Measurements from ENCODE around the genes CLK1, NIF3L1 and ORC2.

- PRO-cap: no peak
Measured at GRCh38 chr2:200306752-200306971, 169 bp downstream of the SPATS2L start.

DNA sequence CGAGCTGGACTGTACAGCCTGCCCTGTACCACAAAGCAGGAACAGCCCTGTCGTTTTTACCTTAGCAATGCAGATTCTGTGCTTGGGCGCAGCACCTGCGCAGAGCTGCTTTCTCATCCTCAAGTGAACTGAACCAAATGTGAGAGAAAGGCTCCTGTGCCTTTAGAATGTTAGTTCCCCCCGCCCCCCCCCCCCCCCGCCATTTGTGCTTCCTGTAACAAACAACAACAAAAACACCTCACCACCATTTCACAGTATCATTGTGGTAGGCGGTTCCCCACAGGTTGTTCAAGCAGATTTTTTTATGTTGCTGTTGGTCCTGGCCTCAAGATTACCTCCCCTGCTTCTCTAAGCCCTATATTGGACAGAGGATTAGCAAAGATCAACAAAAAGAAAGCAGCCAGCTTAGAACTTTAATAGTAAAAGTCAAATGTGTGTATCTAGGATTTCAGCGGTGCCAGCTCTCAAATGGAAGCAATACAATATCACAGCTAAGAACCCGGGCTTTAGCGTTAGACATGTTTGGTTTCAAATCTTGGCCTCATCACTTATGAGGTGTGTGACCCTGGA lies 84.8 kb downstream of the KCTD18 start:
- PRO-cap: no peak

GRCh38 chr2:200452873-200453337 lies 57.0 kb downstream of the KCTD18 start:
- PRO-cap: no peak

DNA sequence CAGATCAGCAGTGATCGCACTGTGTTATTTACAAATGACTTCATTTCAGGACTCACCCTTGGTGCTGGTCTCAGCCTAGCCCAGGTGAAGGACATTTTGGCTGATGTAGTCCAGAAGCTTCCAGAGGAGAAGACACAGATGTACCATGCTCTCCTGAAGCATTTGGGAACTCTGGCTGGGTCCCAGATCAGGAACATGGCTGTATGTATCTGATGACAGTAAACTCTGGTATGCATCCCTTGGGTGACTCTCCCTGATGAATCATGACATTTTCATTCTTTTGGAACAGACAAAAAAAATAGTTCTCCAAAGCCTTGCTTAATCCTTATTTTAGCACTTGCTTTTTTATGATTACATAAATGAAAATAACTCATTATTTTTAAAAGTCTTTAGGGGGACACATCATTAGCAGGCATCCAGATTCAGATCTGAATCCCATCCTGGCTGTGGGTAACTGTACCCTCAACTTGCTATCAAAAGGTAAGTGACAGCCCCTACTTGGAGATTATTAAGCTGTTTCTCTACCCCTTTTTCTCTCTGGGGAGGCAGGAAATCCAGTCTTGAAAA lies 23.2 kb downstream of the AOX1 start:
- PRO-cap: no peak

- PRO-cap: no peak
Measured at GRCh38 chr2:200620933-200621401, 35.2 kb downstream of the AOX1 start.

DNA sequence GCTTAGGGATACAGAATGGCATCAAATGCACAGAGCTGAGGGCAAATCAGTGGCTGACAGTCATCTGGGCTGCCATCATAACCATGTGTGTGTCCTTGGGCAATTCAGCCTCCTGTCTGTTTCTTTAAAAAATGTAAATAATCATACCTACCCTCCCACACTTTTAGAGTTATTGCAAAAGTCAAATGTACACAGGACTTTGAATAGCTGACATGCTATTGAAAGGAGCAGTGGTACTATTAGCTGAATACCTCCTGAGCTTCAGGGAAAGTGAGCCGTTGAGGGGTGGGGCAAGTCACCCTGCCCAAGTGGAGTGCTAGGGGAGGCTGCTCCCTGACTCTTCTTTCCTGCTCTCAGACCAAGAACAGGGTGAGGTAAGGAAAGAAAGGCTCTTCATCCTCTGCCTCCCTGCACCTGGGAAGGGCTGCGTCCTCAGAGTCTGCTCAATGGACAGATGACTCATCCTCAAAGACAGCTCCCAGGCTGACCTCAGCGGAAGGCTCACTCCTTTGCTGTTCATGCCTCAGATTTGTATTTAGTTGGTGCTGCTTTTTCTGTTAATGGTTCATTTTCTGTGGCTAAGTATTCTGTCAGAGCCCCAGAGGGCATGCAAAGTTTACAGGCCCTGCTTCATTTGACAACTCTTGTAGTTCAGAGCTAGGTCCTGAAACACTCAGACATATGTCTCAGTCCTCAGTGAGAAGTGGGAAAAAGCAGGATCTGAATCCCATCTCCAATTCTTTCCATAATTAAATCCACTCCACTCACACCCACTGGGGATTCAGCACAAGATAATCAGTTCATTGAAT lies 54.8 kb upstream of the BZW1 start:
- PRO-cap: no peak

DNA sequence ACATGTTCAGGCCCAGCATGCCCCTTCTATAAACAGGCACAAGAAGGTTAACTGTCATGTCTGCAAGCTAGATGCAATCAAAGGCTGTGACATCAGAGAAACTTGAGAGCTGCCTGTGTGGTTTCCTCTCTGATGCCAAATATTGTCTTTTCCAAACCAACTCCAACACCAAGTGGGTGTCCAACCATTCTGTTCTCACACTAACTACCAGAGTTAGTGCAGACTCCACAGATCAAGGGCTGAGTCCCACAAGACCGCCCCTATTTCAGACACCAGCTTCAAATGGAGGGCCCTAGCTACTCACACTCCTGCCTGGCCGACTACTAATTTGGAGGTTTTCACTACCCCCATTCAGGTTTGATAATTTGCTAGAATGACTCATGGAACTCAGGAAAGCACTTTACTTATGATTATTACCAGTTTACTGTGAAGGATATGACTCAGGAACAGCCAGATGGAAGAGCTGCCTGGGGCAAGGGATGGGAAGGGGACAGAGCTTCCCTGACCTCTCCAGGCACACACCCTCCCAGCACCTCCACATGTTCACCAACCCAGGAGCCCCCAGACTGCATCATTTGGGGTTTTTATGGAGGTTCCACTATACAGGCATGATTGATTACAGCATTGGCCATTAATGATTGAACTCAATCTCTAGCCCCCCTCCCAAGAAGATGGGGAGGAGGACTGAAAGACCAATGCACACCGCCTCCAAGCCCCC lies 46.2 kb upstream of the BZW1 start:
- PRO-cap: no peak

DNA sequence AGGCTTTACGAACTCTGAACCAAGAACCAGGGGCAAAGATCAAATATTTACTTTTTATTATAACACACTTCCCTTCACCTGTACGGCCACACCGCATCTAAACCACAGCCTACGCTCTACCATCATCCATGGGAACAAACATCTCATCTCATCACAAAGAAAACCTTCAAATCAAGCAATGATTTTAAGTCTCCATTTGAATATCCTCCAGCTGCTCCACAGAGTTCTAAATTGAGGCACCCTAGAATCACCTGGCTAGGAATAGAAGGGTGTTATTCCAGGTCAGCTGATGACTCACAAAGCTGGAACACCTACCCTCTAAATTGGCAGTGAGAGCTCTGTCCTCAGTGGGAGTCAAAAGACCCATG lies 45.6 kb upstream of the BZW1 start:
- PRO-cap: no peak

- PRO-cap: no peak
Measured at GRCh38 chr2:200812060-200813114, 677 bp downstream of the BZW1 start.

DNA sequence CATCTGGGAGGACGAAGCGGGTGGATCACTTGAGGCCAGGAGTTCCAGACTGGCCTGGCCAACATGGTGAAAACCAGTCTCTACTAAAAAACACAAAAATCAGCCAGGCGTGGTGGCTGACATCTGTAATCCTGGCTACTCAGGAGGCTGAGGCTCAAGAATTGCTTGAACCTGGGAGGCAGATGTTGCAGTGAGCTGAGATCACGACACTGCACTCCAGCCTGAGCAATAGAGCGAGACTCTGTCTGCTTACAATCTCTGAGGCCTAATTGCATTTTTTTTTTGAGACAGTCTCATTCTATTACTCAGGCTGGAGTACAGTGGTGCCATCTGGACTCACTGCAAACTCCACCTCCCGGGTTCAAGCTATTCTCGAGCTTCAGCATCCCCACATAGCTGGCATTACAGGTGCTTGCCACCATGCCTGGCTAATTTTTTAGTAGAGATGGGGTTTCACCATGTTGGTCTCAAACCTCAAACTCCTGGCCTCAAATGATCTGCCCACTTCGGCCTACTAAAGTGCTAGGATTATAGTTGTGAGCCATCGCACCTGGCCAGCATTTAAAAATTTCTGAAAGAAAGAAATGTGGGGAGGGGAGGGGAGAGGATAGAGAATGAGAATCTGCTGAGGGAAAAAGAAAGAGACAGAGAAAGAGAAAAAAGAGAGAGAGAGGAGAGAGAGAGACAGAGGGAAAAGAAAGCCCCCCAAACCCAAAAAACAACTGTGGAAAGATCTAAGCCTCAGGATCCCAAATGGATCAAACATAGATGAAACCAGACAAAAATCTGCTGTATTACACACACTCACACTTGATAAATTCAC lies 12.3 kb downstream of the CLK1 start:
- PRO-cap: no peak

DNA sequence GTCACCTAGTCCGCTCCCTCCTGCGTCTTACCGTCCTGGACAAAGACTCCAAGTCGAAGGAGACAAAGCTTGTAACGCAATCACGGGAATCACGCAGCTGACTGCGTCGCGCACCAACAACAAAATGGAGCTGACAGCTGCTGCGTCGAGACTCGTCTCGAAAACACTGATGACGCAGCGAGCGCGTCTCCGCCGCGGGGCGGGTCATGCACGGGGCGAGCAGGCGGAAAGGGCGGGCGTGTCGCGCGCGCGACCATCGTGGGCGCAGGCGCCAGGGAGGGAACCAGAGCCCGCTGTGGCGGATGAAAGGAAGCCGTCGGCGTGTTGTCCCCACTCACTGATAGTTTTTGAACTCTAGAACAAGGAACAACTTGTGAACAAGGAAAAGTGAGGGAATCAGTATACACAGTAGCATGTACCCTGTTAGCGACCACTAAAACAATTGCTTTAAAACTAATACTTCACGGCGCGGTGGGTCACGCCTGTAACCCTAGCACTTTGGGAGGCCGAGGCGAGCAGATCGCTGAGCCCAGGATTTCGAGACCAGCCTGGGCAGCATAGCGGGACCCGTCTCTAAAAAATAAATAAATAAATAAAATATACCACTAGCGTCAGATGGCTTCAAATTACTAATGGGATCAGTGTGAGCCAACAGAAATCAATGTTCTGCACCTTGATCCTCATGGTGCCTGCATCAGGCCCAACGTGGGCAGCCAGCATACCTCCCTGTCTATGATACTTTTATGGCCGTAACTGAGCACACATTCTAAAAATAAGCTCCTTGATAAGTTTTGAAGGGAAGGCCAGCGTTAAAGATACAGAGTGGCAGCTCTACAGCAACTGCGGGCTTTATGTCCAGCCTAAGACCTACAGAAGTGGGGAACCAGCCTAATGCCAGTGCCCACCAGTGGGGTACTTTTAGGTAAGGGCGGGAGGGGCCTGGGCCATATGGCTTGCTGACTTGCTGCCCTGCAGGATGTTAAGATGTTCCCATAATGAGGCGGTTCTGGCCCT lies at the start of gene CLK1:
Gene CLK1, minus strand, starts transcription at position 126 of the 1,014 bp plus-strand sequence.
- PRO-cap: bidirectional peak, plus-strand start at position 286 of the sequence, minus-strand start at position 126 of the sequence

DNA sequence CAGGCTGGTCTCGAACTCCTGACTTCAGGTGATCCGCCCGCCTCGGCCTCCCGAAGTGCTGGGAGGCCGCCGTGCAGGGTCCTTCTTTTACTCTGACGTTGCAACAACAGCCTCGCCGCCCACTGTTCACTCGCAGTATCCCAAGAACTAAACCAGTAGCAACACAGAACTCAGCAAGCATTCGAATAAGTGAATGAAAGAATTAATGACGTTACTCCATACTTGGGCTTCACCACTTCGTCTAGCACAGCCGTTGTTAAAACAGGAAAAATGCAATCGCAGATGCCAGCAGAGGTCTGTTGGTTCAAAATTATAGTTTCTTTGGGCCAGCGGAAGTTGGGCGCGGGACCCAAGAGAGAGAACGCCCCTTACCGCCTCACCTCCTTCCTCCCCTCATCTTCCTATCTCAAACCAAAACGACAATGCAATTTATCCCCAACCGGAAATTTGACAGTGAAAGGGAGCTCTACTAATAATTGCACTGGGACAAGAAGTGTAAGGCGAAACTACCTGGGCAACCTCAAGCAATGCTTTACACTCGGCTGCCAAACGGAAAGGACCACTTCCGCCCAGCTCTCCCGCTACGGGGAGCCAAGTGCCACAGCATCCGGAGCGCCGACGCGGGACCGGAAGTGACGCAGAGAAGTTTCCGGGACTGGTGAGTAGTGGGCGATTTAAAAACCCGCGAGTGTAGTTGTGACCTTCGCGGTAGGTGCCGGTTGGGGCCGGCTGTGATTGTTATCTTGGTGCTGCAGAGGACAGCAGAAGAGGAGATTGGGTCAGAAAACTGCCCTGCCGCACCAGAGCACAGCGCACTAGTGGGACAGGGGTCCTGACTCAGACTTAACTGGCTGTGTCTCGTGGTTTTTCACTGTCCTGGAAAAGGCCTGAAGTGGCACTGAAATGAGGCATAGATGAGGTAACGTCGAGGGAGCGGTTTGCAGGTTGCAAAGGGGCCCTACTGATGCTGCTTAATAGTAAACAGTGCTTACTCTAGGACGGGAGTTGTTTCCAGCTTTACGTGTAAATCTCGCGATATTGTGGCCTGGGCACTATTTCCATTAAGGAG lies at the start of gene NIF3L1:
Gene NIF3L1, plus strand, starts transcription at position 638 of the 1,069 bp plus-strand sequence.
- PRO-cap: bidirectional peak, plus-strand start at position 640 of the sequence, minus-strand start at position 585 of the sequence

DNA sequence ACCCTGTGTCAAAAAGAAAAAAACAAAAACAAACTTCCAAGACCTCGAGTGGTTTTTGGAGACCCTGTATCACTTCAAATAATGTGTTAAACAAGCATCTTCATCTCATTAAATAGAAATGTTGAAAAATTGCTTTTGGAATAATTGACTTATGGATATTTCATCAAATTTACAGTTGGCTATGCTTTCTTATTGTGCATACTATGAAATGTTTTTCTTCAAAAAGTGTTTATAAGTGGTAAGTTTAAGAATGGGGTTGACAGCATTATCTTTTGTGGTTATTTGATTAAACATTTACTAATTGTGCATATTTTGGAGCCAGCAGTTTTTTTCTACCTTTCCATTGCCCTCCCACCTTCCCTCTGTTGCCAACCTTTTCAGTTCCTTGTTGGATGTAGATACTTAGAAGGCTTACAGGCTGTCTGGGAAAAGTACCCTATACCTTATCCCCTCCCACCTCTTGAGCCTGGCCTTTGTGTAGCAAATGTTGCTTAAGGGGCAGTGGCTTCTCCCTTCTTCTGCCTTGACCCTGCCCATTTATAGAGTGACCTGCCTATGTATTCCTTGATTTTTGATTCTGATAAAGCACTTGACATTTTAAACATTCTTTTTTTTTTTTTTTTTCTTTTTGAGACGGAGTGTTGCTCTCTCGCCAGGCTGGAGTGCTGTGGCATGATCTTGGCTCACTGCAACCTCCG lies 1.3 kb downstream of the NIF3L1 start:
- PRO-cap: no peak

- PRO-cap: bidirectional peak, plus-strand start at chr2:200963798, minus-strand start at chr2:200963660
Measured at GRCh38 chr2:200962848-200963768, at the start of gene ORC2. Gene ORC2, minus strand, starts transcription at chr2:200963660.

- PRO-cap: no peak
Measured at GRCh38 chr2:201114990-201115440, 949 bp upstream of the CFLAR start.

- PRO-cap: bidirectional peak, plus-strand start at chr2:201117578, minus-strand start at chr2:201117404
Measured at GRCh38 chr2:201117247-201117972, 1.4 kb downstream of the CFLAR start.

GRCh38 chr2:201140003-201140609 lies 24.1 kb downstream of the CFLAR start:
- PRO-cap: no peak

GRCh38 chr2:201183842-201184342 lies 951 bp downstream of the CASP10 start:
- PRO-cap: no peak

GRCh38 chr2:201252490-201252854 lies 7.9 kb upstream of the CASP8 start:
- PRO-cap: no peak

GRCh38 chr2:201261980-201262301 lies 1.6 kb downstream of the CASP8 start:
- PRO-cap: no peak